Left colon (tissue), 1 donor: ENCODE measurements around a stretch of chr14.

- PRO-cap, result no peak
These were observed 10.7 kb downstream of the METTL3 start for GRCh38 chr14:21500330-21501009.

GRCh38 chr14:21723465-21723967, 49.9 kb upstream of the OR4E1 start:
- PRO-cap, result no peak

GRCh38 chr14:21737071-21737379, 63.4 kb upstream of the OR4E1 start:
- PRO-cap, result no peak

GRCh38 chr14:21997315-21997847, 323.8 kb upstream of the OR4E1 start:
- PRO-cap, result unidirectional peak, plus-strand start at chr14:21997625

GRCh38 chr14:22388992-22389754, 199.9 kb downstream of the DAD1 start:
- PRO-cap, result no peak

- PRO-cap, result no peak
These were observed 107.2 kb downstream of the DAD1 start for GRCh38 chr14:22481556-22482530.

- PRO-cap, result no peak
These were observed 101.1 kb downstream of the DAD1 start for GRCh38 chr14:22487964-22488339.

- PRO-cap, result no peak
These were observed 87.6 kb downstream of the DAD1 start for GRCh38 chr14:22501477-22501770.

GRCh38 chr14:22536697-22537331, 52.2 kb downstream of the DAD1 start:
- PRO-cap, result no peak

GRCh38 chr14:22553882-22554081, 35.2 kb downstream of the DAD1 start:
- PRO-cap, result no peak

DNA sequence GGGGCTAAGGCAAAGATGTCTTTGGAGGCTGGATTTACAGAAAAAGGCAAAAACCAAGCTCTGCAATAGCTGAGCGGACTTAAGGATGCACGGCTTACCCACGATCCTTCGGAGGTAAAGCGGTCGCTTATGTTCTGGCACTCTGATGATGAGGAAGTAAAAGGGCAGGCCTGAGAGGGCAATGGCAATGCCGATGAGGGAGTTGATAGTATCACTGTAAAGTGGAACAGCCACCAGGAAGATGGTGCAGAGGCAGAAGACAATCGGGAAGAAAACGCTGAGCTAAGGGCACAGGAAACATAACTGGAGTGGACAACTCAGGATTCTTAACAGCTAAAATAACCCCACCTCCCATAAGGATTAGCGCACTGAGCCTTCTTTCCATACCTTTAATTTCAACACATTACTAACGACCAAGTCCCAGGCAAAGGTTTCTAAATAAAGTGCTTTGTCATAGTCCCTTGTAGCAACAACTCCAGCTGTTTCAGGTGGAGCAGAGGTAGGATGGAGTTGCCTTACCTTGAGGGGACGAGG, 7.4 kb downstream of the OXA1L start:
- PRO-cap, result no peak

DNA sequence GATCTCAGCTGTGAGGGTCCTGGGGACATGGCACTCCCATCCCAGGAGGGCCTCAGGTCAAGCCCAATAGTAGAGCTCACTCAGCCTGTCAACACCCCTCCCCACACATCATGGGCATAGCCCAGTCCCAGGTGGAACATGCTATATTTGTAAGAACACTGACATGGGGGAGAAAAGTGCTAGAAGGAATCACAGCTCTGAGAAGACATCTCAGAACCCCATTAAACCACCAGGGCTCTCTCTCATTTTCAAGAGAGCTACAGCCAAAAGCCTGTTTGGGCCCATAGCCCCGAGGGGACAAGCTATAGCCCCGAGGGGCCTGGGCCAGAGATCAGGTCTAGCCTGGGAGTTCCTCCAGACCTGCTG, 4.6 kb downstream of the MMP14 start:
- PRO-cap, result no peak

GRCh38 chr14:22845049-22845604, 8.7 kb downstream of the MMP14 start:
- PRO-cap, result no peak

DNA sequence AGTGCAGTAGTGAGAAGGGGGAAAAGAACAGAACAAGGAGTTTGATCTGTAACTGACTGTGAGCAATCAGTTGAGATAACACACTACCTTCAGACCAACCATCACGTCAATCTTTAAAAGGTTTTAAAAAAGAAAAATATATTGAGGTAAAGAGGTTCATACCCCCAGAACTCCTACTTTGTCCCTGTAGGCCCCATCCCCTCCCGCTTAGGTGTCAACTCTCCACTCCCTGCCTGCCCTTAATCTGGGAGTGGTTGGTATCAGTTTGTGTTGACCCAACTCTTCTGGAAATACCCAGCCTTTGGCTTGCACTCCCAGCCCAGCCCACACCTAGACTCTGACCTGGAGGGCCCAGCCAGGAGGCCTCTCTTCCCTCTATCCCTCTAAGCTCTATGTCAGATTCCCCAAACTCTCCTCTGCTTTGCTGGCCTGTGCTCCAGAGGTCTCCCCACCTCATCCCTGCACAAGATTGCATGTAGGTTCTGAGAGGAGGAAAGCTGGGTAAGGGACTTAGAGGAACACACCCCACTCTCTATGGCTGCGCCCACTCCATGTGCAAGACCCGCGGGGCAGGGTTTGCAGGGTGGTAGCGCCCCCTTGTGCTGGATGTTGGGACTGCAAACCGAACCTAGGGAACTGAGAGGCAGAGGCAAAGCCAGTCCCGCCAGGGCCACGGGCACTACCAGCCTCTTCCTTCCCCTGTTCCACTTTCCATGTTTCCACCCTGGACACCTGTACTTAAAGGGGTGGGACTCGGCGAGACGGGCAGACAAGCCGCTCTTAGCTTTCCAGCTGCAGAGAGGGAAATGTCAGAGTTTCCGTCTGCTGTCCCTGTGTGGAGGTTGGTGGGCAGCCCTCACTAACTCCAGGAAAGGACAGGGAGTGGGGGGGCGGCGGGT, 16.5 kb downstream of the MMP14 start:
- PRO-cap, result unidirectional peak, plus-strand start at position 658 of the sequence; bidirectional peak, plus-strand start at position 741 of the sequence, minus-strand start at position 708 of the sequence

DNA sequence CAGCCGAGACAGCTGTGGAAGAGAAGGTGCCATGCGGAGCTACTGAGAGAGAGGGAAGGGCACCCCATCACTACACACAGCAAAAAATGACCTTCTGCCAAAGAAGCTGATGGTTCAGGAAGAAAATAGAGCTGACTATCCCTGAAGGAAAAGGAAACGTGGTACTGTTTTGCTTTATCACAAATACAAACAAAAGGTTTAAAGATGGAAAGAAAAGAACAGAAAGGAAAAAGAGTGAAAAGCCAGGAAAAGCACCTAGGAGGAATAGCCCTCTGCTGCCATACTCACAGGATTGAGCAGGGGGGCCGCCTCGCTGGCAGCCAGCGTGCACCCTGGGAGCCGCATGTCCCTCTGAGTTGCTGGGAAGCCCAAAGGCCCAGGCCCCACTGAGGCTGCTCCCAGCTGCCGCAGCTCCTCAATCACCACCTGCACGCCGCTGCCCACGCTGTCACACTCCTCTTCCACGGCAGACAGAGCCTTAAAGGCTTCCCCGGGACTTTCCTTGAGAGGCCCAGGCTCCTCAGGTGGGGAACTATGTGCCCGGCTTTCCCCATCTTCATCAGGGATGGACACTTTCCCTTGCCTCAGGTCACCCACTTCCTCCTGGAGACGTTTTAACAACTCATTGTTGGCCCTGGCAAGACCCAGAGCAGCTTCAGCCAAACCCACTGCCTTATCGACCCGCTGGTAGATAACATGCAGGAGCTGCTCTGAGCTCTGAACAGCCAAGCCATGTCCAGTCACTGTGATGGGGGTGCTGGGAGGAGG, 11.6 kb downstream of the C14orf93 start:
- PRO-cap, result no peak

GRCh38 chr14:23008815-23009284, 1.1 kb downstream of the C14orf93 start:
- PRO-cap, result no peak

DNA sequence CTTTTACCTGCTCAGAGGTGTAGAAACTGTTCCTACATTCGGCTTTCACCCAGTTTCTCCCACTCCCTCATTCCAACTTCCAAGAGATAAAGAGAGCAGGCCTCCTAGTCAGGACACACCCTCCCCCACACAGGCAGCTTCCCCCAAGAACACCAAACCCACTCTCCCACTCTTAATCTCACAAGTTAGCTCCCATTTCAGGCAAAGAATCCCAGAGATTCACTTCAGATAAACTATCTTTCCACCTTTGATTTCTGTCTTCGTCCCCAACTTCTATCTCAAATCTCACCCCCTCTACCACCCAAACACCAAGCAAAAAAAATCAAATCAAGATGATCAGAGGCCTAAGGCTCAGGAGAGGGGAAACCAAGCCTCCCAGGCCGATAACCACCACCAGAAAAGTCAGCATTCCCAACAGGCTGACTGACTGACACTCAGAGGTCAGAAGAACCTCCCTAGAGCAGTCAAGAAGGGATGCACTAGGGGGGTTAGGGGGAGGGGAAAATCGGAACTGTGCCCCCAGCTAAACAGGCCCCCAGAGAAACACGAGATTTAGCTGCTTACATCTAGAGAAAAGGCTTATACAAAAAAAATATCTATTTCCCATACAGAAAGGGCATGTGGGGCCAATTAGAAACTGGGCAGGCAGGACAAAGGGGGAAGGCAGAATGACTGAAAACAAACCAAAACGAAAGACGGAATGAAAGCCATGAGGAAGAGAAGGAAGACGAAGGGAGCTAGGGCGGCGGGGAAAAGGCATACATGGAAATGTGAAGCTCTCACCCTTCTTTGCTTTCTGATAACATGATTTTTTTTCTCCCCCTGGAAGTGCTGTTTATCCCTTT, 13.2 kb upstream of the CDH24 start:
- PRO-cap, result no peak

DNA sequence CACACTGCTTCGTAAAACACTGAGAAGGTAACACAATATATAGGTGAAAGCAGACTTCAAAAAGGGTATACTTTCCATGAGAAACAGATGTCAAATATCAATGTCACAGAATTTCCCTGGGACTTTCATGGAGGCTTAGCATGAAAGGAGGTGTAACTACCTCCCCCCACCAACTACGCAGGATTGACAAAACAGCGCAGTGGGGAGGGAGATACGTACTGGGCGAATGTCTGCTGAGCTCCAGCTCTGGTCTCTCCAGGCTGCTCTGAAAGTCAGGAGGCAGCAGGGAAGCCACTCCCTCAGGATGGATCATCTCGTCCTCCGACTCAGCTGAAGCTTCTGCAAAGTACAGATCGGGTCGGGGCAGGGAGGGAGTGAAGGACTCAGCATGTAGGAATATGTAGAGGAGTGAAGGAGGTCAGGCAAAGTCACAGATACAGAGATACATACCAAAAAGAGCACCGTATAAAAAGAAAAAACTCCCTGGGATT, 5.1 kb downstream of the ACIN1 start:
- PRO-cap, result no peak

GRCh38 chr14:23091434-23092370, 3.2 kb downstream of the ACIN1 start:
- PRO-cap, result no peak

DNA sequence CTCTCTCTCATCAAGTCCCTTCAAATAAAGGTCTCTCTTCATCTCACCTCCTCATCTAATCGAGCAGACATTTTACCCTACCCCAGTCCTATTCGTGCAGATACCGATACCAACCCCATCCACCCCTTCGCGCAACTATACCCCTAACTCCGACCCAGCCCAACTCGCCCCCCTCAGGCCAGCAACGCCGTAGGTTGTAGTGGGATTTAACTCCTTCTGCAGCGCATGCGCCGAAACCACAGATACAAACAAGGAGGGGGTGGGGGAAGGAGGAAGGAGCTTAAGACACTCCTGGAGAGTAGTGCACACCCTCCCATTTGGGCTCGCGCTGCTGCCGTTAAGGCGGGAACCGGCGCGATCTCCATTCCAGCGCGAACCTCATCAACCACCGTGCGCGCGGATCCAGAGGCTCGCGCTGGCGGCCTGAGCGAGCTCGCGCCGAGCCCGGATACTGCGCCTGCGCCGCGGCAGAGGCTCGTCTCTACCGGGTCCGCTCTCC, 441 bp downstream of the ACIN1 start:
- PRO-cap, result unidirectional peak, plus-strand start at position 251 of the sequence; unidirectional peak, plus-strand start at position 316 of the sequence